Mesangial cell (primary cell): Measurements from ENCODE around the gene CNST.

- RAMPAGE, long total RNA = no peak
These were observed 63.0 kb upstream of the KIF26B start for GRCh38 chr1:245091659-245092401.

DNA sequence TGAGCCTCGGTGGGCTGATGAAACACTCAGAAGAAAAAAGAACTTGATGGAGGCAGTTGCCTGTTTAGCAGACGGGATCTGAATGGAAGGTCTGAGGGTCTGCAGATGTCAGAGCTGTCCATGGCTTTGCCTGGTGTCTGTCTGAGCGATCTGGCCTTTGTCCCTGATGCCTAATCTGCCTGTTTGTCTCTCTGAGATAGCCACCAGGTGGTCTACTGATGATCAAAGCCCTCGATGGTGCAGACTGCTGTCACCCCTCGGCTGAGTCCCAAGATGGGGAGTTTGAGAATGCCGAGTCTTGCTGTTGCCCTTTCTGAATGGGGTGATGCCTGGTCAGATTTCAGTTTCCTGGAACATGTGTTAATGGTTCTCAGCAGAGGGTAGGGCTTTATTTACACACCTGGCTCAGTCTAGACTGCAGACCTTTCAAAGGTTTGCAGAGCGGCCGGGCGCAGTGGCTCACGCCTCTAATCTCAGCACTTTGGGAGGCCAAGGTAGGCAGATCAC is 90.3 kb downstream of the KIF26B start:
- RAMPAGE, long total RNA = no peak

- RAMPAGE, long total RNA = no peak
These were observed 156.3 kb downstream of the KIF26B start for GRCh38 chr1:245311025-245311514.

GRCh38 chr1:245421724-245422208 is 267.0 kb downstream of the KIF26B start:
- RAMPAGE, long total RNA = no peak

GRCh38 chr1:245598786-245599109 is 444.0 kb downstream of the KIF26B start:
- RAMPAGE, long total RNA = no peak

DNA sequence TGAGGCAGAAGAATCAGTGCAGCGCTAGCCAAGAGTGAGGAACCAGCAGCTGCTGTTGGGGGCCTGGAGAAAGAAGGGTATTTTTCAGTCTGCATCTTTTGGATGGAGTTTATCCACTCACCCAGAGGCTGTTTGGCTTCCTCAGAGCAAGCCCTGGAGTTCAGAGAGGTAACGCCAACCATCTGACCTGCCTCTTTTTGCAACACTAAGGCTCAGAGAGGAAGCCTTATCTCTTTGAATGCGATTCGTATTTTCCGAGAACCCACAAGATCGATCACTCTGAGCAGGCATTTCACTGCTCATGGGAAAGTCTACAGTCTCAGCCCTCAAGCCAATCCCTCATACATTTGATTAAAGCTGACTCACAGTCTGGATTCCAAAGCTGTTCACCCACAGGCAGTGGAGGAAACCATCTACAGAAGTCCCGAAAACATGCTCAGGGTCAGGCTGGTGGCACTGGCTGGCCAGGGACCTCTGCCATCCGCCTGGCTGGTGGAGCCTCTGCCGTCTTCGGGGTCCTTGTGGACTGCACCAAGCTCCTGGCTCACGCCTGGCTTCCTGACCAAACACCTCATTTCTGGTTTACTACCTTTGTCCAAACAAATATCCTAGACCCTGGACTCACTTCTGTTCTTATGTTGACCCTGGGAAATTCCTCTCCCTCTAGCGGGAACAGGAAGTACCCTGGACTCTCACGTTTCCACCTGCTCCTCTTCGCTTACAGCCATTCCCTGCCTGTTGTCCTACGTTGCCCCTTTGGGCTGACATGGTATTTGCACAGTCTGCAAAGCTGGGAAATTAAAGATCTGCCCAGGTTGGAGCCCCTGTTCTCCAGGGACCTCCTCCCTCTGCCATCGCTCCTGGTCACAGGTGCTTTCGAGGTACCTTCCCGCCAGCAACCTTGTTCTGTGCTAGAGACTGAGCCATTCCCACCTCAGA is 650.0 kb downstream of the SMYD3 start:
- RAMPAGE, long total RNA = no peak

- RAMPAGE, long total RNA = no peak
These were observed 354.0 kb downstream of the SMYD3 start for GRCh38 chr1:246152837-246153678.

GRCh38 chr1:246257360-246258042 is 249.6 kb downstream of the SMYD3 start:
- RAMPAGE, long total RNA = no peak

DNA sequence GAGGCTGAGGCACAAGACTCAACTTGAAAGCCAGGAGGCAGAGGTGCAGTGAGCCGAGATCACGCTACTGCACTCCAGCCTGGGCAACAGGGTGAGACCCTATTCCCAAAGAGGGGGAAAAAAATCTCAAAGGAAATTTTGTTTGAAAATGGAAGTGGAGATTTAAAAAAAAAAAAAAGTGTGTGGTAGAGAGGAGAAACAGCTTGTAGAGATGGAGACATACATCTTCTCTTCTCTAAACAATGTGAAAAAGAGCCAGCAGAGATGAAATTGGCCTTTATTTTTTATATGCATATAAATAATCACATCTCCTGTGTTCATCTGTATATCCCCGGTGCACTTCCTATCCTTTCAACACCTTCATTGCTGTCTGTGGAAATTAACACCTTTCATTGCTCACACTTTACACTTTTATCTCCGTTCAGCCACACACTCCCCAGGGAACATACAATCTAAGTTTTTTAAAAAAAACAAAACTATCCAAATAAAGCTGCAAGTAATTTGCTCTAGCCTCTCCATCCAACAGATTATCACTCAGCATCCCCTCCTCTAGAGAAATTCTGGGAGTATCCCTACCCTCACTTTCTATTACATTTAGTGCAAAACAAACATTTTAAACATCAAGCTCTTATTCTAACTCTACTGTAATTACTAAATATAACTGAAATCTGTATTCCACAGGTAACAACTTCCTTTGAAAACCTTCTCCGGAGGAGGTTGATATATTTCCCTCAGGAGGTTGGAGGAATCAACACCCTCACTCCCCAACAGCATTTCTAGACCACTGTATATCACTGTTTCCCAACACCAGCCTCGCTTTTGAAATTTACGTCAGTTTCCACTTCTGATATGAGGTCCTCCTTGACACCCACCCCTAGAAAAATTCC is 184.6 kb downstream of the SMYD3 start:
- RAMPAGE, long total RNA = no peak

DNA sequence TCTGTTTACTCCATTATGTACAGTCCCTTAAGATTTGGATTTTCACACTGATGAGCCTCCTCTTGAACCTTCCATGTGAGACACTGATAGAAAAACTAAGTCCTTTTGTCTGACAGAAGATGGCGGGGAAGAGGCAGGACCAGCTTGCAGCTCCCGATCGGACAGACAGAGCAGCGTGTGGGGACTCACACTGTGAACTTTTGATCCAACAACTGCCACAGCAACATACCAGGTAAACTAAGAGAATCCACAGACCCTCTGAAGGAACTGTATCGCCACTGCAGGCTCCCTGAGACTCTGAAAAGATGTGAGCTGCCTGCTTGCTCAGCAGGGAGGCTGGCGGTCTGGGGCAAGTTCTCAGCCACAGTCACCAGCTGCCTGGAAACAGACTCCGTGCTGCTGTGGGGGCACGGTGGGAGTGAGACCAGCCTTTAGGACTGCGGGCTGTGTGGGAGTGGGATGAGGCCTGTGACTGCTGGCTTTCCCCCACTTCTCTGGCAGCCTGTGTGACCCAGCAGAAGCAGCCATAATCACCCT is 151.8 kb downstream of the SMYD3 start:
- RAMPAGE, long total RNA = no peak

DNA sequence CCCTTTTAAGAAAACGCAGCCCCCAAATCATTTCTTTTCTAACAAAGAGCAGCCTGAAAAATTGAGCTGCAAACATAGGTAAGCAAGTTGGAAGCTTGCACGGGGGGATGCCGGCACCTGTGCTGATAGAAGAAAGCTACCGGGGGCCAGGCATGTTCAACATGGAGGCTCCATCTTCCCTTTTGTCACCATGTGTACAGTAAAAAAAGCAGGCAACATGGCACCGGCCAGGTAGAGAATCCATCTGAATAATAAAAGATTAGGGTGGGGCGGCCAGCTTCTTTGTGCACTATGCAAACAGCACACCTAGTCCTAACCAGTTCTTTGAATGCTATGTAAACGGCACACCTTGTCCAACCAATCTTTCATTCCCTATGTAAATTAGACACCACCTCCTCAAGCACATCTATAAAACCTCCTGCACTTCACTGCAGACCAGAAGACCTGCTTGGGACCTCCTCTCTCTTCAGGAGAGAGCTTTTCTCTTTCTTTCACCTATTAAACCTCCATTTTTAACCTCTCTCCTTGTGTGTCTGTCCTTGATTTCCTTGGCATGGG is 28.2 kb downstream of the TFB2M start:
- RAMPAGE, long total RNA = no peak

DNA sequence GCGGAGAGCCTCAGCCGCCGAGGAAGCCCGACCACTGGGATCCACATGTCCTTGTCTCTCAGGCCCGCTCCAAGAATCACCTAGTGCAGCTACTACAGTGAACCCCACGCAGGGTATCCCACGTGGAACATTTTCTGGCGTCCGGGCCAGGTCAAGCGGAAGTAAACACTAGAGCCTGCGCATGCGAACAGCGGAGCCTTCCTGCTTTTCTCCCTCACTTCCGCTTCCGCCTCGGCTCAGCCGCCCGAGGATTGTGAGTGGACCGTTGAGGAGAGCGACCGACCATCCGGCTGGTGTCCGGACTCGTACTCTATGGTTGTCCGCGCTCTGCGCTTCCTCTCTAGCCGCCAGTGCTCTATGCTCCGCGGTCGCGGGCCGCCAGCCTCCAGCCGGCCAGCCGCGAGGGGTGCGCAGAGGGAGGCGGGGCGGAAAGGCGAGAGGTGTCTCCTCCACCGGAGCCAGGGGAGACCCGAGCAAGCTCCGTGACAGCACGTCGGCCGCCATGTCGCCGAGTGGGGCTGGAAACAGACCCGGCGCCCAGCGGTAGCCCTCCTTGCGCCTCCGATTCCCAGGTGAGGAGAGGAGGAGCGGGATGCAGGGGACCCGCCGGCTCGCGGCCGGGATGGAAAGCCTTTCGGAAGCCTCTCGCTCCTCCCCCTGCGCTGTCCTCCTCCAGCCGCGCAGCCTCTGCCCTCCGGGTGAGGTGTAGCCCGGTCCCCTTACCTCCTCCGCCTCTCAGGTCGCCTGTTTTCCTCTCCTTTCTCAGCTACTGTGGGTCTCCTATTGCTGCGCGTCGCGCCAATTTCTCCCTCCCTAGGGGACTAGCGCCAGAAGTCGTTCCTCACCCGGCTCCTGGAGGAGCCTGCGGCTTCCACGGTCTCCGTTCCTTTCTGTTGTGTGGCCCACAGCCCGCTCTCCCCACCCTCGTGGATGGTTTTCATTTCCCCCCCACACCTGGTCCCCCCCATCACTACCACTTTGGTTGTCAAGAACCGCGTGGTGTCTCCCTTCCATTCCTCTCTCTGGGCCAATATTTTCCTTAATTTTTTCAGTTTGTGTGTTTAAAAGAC is at the start of gene CNST:
TSS of gene CNST (plus strand) at position 365 of the 1,070 bp plus-strand sequence.
- RAMPAGE, long total RNA = start-site peak on the minus strand centred at position 134 of the sequence, 39 bp wide, 137 reads

DNA sequence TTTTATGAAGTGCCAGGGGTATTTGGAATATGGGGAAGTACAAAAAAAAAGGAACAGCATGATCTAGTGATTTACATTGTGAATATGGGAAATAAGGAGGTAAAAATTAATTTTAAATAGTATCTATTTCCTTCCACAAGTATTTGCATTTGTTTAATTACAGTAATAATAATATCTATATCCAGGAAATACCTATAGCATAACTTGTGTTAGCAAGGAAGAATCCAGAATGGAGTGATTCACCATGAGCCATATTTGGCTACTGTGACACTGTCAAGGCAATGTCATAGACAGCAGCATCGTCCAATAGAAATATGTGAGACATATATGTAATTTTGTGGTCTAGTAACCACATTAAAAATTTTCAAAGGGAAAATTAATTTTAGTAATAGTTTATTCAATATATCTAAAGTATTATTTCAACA is 22.0 kb downstream of the CNST start:
- RAMPAGE, long total RNA = no peak

GRCh38 chr1:246689563-246690032 is 34.6 kb upstream of the SCCPDH start:
- RAMPAGE, long total RNA = no peak

DNA sequence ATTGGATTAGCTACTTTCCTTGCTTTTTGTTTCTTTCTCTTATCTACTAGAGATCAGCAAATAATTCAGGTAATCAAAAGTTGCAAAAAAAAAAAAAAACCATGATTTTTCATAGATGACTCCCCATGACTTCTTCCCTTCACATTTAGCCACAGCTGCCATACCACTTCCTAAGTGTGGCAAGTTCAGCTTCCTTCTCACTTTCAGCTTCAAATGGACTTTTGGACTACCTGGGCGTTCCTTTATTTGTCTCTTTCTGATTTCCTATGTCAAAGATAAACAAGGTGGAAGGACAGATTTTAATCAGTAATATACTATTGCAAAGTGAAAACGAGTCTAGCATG is 14.5 kb upstream of the SCCPDH start:
- RAMPAGE, long total RNA = no peak

DNA sequence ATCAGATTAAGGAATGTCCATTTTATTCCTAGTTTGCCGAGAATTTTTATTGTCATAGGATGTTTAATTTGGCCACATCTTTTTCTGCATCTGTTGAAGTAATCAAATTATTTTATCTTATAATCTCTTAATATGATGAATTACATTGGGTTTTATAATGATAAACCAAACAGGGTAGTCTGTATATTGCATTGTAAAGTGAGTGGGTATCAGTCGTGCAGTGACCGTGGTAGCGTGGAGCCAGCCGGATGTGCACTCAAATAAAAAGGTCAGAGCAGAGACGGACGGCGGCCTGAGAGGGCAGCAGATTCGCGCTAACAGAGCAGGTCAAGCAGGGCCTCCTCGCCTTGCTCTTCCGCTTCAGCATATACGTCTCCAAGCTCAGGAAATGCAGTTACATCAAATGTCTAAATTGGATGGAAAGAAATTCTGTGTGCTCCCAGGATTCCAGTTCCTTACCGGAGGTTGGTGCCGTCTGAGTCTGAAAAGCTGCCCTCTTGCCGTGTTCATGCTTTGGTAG is 51.5 kb downstream of the SCCPDH start:
- RAMPAGE, long total RNA = no peak

- RAMPAGE, long total RNA = no peak
These were observed 92.3 kb downstream of the AHCTF1 start for GRCh38 chr1:246839319-246840006.

DNA sequence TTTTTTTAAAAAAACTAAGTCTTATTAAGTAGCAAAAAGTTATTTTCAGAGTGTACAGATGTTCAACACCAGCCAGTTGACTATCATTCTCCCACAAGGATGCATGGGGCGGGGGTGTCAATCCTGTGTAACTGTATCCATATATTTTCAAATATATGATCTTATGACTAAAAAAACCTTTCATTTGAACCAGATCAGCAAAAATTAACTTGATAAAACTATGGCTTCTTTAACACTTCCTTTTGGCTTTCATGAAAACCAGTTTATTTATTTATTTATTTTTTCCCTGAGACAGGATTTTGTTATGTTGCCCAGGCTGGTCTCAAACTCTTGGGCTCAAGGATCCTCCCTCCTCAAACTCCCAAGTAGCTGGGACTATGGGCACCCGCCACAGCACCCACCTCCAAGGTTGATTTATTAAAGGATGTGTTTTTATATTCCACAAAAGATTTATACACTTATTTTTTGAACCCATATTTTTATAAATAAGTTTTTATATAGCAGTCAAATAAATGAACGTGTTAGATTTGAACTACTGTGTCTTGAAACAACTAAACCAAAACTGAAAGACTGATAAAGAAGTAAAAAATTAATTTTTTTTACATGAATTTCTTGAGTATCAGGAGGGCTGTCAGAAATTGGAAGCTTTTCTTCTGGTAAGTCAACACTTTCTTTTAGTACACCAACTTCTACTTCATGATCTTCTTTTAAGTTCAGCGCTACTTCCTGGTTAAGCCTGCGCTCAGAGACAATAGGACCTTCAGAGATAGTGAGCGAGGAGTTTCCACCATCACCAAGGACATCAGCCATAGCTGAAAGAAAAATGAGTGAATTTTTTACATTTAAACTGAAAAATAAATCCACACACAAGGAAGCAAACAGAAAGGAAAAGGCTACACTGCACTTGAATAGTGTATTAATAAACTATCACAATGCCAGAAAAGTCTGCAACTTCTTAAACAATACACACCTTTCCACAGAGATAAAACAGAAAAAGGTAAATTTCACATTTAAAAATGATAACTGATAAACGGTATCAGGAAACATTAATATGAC is 78.9 kb downstream of the AHCTF1 start:
- RAMPAGE, long total RNA = no peak

DNA sequence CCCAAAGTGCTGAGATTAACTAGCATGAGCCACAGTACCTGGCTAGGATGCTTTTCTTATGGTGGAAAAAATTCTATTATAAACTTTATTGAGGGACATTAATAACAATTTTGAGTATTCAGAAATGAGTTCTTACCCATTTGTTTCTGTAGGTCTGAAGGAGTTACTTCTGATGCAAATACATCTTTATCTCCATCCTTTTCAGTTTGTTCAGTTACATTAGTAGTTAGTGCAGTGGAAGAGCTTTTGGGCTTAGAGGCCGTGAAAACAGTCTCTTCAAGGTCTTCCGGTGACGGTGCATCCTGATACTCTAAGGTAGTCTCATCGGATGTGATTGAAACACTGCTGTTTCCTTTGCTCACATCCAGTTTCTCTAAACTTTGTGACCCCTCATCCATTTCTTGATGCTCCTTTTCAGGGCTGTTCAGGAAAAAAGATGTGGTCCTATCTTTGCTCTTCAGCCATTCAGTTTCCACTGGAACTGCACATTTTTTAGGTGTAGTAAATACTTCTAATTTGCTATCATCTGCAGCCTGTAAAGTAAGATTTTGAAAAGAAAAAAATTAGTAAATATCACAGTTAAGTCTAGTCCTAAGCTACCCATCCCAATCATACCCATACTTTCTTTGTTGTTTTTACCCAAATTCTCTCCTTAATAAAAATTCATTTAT is 70.8 kb downstream of the AHCTF1 start:
- RAMPAGE, long total RNA = no peak

DNA sequence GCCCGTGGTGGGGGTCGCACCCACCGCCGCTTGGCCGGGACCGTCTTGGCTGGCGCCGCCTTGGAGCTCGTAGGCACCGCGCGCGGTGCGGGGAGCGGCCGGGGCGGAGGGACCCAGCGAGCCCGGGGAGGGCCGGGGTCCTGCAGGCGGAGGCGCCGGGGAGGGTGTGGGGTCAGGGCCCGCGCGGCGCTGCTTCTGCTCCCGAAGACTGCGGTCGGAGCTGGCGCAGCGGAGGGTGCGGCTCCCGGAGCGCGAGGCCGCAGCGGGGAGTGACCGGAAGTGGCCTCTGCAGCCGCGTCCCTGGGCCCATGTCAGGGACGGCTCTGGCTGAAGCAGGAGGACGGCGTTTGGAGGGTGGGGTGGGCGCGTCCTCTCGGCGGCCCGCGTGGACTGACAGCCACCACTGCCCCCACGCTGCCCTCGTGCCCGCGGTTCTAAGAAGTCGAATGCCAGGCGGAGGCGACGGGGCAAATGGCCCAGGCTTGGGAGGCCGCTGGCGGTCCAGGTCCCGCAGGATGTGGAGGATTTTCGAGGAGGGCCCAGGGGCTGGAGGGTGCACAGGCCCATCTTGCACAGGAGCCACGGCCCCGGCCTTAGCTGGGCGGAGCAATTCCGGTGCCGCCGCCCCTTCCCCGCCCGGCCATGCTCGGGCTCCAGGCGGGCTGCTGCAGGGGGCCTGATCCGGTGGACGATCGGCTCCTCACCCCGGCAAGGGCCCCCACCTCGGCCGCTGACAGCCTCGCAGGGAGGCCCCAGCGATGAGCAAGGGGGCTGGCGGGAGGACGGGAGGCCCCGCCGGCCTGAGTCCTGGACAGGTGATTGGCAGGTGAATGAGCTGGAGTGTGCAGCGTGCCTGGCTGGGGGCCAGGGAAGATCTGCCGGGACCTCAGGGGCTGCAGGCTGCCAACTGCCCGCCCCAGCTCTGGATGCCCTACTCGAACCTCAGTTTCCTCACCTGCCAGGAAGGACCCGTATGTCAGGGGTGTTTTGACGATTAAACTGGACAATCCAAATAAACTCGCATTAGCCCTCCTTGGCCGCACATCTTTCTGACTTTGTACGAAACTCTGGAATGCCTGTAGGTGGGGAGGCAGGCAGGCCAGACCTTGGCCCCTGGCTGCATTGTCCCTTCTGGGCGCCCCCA is 7.9 kb upstream of the ZNF669 start:
- RAMPAGE, long total RNA = no peak